Daoy (cell line): ENCODE results near the gene PTPRQ.

DNA sequence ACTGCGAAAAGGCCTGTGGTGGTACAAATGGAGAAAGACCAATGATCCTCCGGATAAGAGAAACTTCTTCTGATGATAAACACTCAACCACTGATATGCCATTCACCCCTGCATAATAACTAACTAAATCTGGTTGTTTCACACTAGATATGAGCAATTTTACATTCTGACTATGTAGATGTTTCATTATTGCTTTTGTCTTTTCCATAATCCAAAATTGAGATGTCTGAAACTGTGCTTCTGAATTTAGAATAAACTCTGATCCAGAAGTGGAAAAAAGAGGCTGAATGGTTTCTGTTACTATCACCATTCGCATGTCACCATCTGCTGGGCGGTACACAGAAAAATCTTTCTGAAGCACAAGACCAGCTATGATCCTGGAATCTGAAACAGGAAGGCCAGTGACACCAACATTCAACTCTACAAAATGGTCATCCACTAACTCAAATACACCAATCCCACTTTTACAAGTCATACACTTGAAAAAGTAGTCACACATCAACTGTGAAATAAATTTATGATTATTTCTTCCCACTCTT lies 1.2 kb downstream of the BBS10 start:
- RAMPAGE, long total RNA = no peak

- RAMPAGE, long total RNA = no peak
These were observed 23.1 kb upstream of the BBS10 start for GRCh38 chr12:76371375-76371645.

GRCh38 chr12:76551404-76552126 lies 8.0 kb downstream of the OSBPL8 start:
- RAMPAGE, long total RNA = no peak

DNA sequence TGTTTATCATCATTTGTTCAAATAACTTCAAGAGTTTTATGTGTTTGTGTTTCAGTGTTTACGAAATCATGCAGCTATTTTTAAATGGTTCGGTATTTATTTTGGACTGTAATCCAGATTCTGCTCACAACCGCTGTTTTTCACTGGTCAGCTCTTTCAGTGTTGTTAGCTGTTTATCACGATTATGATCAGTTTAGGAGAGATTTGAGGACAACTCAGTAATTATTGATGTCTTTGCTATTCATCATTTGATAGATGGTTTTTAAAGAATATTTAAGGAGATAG lies 37.0 kb upstream of the CSRP2 start:
- RAMPAGE, long total RNA = no peak

DNA sequence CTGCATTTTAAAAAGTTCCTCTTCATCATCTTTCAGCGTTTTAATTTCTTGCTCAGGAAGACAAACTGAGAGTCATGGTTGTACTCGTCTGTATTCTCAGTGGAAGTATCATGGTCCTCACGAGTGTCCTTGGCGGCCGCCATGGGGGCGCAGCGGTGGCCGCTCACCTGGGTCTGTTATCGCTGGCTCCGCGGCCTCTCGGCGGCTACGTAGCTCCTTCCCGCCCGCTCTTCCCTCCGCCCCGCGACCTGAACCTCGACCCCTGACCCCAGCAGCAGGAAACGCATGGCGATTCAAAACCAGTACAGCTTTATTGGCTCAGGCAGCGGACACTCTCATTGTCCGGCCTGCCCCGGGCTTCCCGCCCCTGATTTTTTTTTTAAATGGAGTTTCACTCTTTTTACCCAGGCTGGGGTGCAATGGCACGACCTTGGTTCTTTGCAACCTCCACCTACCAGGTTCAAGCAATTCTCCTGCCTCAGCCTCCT lies 80.8 kb downstream of the E2F7 start:
- RAMPAGE, long total RNA = no peak

DNA sequence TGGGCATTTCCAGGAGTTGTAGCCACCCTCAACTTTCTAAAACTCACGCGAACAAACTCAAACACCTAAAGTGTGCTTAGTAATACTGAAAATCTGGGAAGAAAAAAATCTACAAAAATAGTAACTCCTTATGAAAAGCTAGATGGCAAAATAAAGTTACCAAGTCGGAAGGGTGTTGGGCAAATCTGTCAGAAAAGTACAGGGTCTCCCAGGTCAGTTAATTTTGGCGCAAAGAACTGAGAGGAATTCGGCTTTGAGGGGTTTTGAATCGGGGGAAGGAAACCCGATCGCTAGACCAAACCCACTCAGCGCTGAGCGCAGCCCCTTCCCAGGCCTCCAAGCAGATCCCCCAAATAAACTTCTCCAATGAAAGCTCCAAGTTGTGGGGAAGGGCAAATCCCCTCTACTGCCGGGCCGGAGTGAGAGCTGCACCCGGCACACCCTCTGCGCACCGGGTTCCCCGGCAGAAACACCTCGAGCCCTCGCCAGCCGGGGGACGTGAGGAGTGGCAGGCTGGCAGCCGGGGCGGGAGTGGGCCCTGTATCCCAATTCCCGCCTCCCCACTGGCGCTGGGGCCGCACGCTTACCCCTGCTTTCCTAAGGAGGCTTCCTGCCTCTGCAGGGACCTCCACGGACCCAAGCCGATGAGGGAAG lies 484 bp downstream of the E2F7 start:
- RAMPAGE, long total RNA = no peak

DNA sequence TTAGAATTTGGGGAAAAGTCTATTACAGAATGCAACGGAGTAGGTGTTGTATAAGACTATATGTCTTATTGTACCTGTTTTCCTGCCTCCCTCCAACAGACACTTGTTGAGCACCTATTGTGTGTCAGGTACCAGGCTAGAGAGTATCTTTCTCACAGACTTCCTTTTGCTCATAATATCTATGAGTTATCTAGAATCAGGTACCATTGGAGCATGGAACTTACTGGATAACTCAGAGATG lies 323.1 kb upstream of the NAV3 start:
- RAMPAGE, long total RNA = no peak

GRCh38 chr12:77939905-77940456 lies 109.3 kb downstream of the NAV3 start:
- RAMPAGE, long total RNA = no peak

- RAMPAGE, long total RNA = no peak
These were observed 1.0 kb upstream of the SYT1 start for GRCh38 chr12:78863421-78864124.

- RAMPAGE, long total RNA = no peak
These were observed 319.2 kb downstream of the SYT1 start for GRCh38 chr12:79183697-79184176.

GRCh38 chr12:79416016-79416384 lies 274.8 kb downstream of the PAWR start:
- RAMPAGE, long total RNA = no peak

- RAMPAGE, long total RNA = no peak
These were observed 46.5 kb downstream of the PAWR start for GRCh38 chr12:79644261-79644595.

DNA sequence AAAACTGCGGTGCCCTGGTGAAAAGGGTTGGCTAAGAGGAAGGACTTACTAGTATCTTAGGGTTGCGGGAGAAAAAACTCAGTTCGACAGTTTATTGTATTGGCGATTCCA lies 731 bp upstream of the PAWR start:
- RAMPAGE, long total RNA = no peak

DNA sequence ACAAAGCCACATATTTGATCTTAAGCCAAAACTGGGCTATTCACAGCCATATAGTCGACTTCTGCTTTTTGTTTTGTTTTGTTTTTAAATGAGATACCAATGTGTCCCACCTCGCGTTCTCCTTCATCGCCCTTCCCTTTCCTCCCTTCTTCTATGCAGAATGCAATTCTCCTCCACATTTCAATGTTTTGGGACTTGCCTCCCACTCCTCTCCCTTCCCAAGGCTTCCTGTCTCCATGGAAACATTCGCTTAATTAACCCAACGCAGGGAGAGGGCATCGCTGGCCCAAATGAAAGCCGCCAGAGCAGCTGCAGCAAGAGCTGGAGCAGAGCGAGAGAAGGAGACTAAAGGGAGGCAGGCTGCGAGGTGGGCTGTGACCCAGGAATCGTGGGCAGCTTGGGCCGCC lies 43.6 kb upstream of the PTPRQ start:
- RAMPAGE, long total RNA = no peak

DNA sequence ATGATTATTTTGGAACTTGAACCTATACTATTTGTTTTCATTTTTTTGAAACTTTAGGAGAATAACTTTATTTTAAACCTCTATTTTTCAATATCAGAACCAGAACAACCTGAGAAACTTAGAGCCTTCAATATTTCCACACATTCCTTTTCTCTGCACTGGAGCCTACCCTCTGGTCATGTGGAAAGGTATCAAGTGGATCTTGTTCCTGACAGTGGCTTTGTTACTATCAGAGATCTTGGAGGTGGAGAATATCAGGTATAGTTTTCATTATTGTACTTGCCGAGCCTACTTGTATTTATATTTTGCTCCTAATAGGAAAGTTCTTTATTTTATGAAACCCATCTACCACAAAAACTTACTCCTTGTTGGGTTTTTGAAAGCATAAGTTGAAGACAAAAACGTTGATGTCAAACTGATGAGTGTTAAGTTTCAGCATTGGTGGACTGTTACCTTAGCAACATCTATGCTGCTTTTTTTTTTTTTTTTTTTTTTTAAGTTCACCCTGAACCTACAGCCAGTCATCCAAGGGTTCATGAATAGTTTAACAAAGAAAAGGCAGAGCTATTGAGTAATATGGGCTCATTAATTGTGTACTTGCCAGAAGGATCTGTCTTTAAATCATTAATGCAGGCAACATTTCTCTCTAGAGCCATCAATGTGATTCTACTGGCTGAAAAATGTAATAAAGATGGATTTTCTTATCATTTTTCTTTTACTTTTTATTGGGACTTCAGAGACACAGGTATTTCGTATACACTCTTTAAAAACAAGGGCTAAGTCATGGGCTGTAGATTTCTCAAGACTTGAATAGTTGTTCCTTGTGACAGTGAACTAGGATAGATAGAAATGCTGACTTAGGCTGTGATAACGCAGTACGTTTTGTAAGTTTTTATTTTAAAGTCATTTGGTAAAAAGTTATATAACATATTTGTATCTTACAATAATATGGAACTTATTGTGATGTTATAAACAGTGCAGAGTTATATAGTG lies at the start of gene PTPRQ:
TSS of gene PTPRQ (plus strand) at position 581 of the 993 bp plus-strand sequence.
- RAMPAGE, long total RNA = no peak

GRCh38 chr12:80714018-80714574 lies 2.6 kb upstream of the MYF5 start:
- RAMPAGE, long total RNA = no peak

DNA sequence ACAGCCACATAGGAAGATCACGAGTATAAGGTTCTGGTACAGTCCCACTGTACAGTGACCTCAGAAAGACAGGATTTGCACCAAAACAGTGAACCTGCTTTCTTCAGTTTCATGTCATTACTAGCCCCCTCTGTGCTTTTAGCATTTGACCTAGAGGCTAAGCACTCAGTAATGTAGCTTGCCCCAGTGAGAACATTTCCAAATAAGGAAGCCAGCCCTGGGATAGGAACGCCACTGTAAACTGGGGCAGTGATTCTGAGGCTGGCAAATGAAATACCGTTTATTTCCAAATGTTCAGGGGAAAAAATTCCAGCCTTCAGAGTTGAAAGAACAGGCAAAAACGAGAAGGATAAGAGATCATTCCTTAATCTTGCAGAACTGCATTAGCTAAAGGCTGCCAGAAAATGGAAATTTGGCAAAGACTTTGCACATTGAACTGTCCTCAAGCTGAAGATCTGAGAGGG lies 41.8 kb upstream of the PPFIA2 start:
- RAMPAGE, long total RNA = no peak

GRCh38 chr12:82740320-82740871 lies 53.7 kb downstream of the TMTC2 start:
- RAMPAGE, long total RNA = no peak

- RAMPAGE, long total RNA = no peak
These were observed 785.5 kb downstream of the TMTC2 start for GRCh38 chr12:83472126-83472670.

DNA sequence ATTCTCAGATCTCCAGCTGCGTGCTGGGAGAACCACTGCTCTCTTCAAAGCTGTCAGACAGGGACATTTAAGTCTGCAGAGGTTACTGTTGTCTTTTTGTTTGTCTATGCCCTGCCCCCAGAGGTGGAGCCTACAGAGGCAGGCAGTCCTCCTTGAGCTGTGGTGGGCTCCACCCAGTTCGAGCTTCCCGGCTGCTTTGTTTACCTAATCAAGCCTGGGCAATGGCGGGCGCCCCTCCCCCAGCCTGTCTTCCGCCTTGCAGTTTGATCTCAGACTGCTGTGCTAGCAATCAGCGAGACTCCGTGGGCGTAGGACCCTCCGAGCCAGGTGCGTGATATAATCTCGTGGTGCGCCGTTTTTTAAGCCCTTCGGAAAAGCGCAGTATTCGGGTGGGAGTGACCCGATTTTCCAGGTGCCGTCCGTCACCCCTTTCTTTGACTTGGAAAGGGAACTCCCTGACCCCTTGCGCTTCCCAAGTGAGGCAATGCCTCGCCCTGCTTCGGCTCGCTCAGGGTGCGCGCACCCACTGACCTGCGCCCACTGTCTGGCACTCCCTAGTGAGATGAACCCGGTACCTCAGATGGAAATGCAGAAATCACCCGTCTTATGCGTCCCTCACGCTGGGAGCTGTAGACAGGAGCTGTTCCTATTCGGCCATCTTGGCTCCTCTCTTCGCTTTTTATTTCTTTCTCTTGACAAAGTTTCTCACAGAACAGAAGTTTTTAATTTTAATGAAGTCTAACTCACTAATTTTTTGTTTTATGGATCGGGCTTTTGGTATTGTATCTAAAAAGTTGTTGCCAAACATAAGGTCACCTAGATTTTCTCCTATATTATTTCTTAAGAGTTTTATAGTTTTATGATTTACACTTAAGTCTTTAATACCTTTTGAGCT lies 38.0 kb downstream of the ALX1 start:
- RAMPAGE, long total RNA = no peak